ENCODE measurements around a stretch of chr2.

DNA sequence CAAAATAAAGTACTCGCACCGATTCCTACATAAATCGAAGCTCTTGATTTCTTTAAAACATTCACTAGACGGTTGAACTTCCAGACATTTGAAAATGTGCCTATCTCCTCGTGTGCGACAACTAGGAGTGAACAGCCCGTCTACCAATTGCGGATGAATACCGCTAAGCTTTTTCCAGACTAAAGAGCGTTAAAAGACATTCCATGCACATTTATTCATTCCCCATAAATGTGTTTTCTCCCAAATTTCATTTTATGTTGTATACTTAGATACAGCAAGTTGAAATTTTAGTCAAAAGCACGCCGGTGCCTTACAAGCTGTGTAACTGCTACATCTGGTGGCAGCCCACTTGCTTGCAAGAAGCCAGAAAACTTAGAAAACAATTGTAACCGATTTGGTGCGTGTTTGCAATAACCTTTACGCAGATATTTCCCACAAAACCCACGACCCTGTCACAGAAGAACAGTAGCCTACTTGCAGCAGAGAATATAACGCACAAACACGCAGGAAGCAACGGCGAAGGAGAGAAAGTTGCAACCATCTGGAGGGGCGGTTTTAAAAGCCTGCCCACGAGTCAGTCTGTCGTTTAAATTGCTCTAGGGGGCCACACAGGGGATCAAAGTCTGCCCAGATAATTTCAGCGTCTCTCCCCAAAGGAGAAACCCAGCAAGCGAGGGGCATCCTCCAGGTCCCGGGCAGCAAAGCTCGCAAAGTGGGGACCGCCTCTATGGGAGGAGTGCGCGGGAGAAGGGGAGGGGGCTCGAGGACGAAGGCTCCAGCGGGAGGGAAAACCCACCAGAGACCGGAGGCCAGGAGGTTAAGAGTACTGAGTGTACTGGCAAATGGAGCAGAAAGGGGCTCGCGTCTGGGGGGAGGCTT, 1.3 kb downstream of the TLK1 start:
- RRBS: 0% methylated on average over 5 of the region's 36 CpGs
CAGE:
- cytosol, long polyA plus RNA: no peak
- long polyA plus RNA: no peak
- nucleus, long polyA plus RNA: no peak

- RRBS: no CpG with 5 or more reads among the region's 10 CpGs
CAGE:
- cytosol, long polyA plus RNA: no peak
- long polyA plus RNA: no peak
- nucleus, long polyA plus RNA: no peak
Measured at GRCh38 chr2:171210749-171211387, 50.2 kb upstream of the TLK1 start.

GRCh38 chr2:171319181-171320186, 114.3 kb downstream of the METTL8 start:
- RRBS: no CpG with 5 or more reads among the region's 14 CpGs
CAGE:
- cytosol, long polyA plus RNA: no peak
- long polyA plus RNA: no peak
- nucleus, long polyA plus RNA: no peak

- RRBS: no CpG with 5 or more reads among the region's 6 CpGs
CAGE:
- cytosol, long polyA plus RNA: no peak
- long polyA plus RNA: no peak
- nucleus, long polyA plus RNA: no peak
Measured at GRCh38 chr2:171517633-171517840, 4.7 kb upstream of the CYBRD1 start.

GRCh38 chr2:172075397-172075771, 9.9 kb upstream of the DLX1 start:
- RRBS: no CpG with 5 or more reads among the region's 1 CpG
CAGE:
- cytosol, long polyA plus RNA: no peak
- long polyA plus RNA: no peak
- nucleus, long polyA plus RNA: no peak

- RRBS: no CpG with 5 or more reads among the region's 35 CpGs
CAGE:
- cytosol, long polyA plus RNA: no peak
- long polyA plus RNA: no peak
- nucleus, long polyA plus RNA: no peak
Measured at GRCh38 chr2:172087484-172088260, 2.4 kb downstream of the DLX1 start.

DNA sequence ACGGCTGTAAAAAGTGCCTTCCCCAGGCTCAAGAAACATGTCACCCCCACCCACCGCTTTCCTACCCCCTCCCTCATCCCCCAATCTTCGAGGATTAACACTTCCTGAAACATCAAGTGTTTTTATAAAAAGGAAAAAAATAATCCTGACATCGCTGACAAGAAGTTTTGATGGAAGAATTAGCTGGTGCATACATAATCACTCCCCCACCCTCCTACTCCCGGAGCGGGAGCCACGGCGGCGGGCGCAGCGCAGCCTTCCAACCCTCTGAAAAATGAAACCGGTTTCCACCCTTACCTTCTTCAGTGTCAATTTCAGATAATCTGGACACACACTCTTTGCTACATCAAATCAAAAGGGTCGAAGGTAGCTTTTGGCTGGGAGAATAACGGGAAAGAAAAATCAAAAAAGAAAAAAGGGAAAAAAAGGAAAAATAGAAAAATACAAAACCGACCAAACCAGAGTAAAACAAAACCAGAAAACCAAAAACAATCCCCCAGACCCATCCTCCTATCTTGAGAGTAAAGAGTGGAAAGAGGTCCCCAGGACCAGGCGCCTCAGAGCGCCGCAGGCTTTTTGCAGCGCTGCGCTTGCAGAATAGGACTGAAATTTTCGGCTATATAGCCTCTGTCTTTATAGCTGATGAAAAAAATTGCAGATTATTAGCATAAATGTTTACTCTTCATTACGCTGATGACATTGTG, 7.9 kb downstream of the DLX1 start:
- RRBS: 7% methylated on average over 8 of the region's 22 CpGs
CAGE:
- cytosol, long polyA plus RNA: no peak
- long polyA plus RNA: no peak
- nucleus, long polyA plus RNA: no peak

DNA sequence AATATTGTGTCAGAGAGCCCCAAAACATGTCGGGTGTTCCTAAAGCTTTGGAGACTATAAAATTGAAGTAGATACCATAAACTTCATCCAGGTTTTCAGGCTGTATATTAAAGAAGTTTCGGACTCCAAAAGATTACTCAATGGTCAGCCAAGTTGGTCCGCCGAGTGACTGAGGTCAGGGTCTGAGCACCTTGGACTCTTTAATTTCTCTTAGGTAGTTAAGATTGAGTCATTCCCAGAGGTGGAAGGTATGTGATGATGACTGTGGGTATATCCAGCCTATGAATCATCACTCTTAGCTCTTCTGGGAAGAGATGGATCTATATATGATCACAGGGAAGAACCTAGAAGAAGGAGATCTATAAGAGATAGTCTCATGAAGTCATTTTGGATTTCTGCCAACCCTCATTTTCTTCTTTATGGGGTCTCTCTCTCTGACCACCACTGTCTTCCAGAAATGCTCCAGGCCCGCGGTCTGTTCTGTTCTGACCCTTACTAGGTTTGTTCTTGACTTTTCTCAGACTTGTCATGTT, 3.3 kb downstream of the ITGA6 start:
- RRBS: no CpG with 5 or more reads among the region's 6 CpGs
CAGE:
- cytosol, long polyA plus RNA: no peak
- long polyA plus RNA: no peak
- nucleus, long polyA plus RNA: no peak

DNA sequence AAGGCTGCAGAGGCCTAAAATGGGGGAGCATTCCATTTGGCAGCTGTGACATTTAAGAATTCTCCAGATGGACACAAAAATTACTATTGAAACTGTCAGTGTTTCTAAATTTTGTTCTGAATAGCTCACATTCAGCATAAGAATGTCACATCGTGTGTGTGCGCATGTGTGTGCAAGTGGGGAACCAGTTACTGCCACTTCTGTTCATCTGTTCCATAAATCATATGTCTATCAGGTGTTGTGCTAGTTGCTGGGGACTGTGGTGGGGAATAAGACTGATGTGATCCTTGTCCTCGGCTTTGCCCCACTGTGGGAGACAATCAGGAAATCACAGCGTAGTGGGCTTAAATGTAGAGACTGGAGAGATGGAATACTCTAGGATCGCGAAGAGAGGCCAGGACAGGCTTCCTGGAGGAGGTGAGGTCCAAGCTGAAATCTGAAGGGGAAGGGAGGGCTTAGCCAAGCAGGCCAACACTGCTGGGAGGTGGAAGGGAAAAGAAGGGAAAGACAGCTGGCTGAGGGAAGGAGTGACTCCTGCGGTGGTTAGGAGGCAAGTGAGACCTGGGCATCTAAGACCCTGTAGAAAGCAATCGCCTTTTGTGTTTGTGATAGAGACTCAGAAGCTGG, 55.4 kb downstream of the ITGA6 start:
- RRBS: no CpG with 5 or more reads among the region's 8 CpGs
CAGE:
- cytosol, long polyA plus RNA: no peak
- long polyA plus RNA: no peak
- nucleus, long polyA plus RNA: no peak

DNA sequence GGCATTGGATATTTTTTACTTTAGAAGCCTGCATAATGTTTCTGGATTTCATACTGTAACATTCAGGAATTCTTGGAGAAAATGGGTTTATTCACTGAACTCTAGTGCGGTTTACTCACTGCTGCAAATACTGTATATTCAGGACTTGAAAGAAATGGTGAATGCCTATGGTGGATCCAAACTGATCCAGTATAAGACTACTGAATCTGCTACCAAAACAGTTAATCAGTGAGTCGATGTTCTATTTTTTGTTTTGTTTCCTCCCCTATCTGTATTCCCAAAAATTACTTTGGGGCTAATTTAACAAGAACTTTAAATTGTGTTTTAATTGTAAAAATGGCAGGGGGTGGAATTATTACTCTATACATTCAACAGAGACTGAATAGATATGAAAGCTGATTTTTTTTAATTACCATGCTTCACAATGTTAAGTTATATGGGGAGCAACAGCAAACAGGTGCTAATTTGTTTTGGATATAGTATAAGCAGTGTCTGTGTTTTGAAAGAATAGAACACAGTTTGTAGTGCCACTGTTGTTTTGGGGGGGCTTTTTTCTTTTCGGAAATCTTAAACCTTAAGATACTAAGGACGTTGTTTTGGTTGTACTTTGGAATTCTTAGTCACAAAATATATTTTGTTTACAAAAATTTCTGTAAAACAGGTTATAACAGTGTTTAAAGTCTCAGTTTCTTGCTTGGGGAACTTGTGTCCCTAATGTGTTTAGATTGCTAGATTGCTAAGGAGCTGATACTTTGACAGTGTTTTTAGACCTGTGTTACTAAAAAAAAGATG, 50.5 kb upstream of the PDK1 start:
- RRBS: no CpG with 5 or more reads among the region's 4 CpGs
CAGE:
- cytosol, long polyA plus RNA: no peak
- long polyA plus RNA: no peak
- nucleus, long polyA plus RNA: no peak

DNA sequence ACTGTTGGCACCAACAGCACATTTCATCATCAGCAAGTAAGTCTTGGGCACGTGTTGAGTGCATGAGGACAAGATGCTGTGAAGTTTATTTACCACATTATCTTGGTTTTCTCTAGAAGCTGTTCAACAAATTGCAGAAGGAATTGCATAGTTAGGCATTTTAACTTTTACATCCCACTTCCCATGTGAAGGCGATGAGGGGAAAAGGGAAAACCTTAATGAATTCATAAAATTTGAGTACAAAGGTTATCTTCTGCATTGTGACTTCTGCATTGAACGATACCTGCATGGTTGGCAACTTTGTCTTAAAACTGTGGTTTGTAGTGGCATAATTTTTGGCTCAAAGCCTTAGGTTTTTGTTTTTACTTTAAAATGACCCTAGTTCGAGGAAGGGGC, 947 bp downstream of the PDK1 start:
- RRBS: no CpG with 5 or more reads among the region's 4 CpGs
CAGE:
- cytosol, long polyA plus RNA: no peak
- long polyA plus RNA: no peak
- nucleus, long polyA plus RNA: no peak

GRCh38 chr2:172836274-172836920, 100.8 kb downstream of the RAPGEF4 start:
- RRBS: no CpG with 5 or more reads among the region's 6 CpGs
CAGE:
- cytosol, long polyA plus RNA: no peak
- long polyA plus RNA: no peak
- nucleus, long polyA plus RNA: no peak

DNA sequence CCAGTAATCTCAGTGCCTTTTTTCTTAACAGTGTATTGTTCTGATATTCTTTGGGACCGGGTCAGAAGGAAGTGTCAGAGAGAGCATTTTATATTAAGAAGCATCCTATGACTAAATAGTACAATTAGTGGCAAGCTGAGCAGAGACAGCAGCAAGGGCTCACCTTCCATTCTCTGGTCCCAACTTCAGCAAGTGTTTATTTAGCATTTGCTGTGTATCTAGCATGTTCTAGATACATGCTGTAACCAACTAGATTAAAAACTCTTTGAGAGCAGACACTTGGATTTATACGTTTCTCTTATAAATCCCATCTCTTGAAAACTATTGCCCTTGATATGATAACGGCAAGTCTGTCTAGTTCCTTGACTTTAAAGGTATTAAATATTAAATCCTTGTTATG, 126.6 kb downstream of the RAPGEF4 start:
- RRBS: no CpG with 5 or more reads among the region's 3 CpGs
CAGE:
- cytosol, long polyA plus RNA: no peak
- long polyA plus RNA: no peak
- nucleus, long polyA plus RNA: no peak

DNA sequence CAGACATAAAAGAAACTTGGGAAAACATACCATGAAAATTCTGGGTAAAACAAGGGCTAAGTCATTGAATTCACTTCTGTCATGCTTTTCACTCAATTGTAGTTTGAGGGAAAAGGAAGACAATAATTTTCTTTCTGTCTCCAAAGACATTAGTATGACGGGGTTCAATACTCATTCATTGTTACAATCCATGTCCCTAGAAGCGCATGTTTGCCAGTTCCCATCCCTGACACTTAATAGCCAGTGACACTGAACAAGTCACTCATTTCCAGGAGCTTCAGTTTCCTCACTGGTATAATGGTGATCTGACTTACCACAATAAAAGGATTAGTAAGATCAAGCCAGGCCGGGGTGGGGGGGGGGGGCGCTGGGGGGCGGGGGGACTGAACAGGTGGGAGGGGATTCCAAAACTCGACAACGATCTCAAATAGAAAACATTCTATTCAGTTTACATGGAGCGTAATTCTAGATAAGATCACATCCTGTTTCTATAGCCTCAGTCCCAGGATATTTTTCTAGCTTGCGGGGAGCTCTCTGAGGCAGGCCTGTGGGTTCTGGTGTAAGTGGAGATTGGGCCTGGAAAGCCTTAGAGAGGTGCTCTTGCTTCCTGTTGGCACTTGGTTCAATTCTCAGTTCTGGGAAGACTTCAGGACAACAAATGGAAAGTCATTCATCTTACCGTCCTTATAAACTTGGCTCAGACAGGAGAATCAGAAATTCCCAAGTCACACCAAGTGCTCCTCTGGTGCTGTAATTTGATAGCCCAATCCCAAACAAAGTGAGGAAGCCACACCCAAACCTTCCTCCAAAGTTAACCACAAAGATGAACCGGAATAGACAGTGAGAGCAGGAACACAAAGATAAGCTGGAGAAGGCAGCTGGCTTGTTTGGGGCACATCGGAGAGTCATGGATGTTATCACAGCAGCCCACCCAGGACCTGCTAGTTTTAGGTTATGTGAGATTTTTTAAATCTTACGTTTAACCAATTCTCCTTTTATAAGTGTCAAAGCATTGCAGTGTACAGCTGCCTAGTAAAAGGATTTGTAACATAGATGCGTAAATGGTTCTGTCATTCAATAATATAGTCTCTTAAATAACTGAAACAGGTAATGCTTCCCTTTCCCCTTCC, 144.5 kb upstream of the MAP3K20 start:
- RRBS: no CpG with 5 or more reads among the region's 14 CpGs
CAGE:
- cytosol, long polyA plus RNA: no peak
- long polyA plus RNA: no peak
- nucleus, long polyA plus RNA: no peak

GRCh38 chr2:172967967-172968628, 107.5 kb upstream of the MAP3K20 start:
- RRBS: no CpG with 5 or more reads among the region's 7 CpGs
CAGE:
- cytosol, long polyA plus RNA: no peak
- long polyA plus RNA: no peak
- nucleus, long polyA plus RNA: no peak

DNA sequence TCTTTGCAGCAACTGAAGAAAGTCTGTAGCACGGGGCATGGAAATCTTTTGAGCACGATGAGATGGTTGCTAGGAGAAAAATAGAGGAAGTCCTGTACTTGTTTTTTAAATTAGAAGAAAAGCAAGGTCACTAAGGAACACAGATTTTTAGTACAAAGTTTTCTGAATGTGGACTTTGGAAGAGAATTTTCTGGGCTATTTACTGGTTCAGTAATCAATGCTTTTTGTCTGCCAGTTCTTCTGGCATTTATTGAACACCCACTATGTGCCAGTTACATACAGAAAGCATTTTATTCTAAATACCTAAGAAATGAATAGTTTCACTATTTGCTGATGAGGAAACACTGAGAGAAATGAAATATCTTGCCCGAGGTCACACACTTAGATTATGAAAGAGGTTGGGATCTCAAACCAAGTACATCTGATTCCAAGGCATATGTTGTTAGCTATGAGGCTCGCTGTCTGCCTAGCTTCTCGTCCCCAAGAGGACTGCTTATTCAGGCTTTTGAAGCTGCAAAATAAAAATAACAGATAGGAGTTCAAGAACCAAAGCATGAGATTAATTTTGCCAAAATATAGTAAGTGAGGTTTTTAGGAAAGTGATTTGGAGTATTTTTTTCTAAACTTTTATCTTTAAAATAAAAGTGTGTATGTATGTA, 15.5 kb upstream of the MAP3K20 start:
- RRBS: no CpG with 5 or more reads among the region's 5 CpGs
CAGE:
- cytosol, long polyA plus RNA: no peak
- long polyA plus RNA: no peak
- nucleus, long polyA plus RNA: no peak

DNA sequence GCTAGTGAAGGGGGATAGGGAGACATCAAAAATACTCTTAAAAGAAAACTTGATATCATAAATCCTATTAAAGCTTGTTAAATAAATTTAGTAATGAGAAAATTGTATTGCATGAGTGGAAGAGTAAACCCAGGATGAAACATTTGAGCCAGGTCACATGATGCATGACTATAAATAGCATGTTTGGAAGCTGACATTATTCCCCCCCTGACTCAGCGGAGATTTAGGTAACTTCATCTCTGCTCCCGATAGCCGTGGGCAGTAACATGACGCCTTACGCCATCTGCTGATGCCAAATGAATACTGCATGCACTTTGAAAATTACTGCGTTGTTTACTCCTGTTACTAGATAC, 134.8 kb downstream of the MAP3K20 start:
- RRBS: no CpG with 5 or more reads among the region's 6 CpGs
CAGE:
- cytosol, long polyA plus RNA: no peak
- long polyA plus RNA: no peak
- nucleus, long polyA plus RNA: no peak

GRCh38 chr2:173949432-173949986, 15.7 kb downstream of the SP3 start:
- RRBS: no CpG with 5 or more reads among the region's 3 CpGs
CAGE:
- cytosol, long polyA plus RNA: no peak
- long polyA plus RNA: no peak
- nucleus, long polyA plus RNA: no peak

DNA sequence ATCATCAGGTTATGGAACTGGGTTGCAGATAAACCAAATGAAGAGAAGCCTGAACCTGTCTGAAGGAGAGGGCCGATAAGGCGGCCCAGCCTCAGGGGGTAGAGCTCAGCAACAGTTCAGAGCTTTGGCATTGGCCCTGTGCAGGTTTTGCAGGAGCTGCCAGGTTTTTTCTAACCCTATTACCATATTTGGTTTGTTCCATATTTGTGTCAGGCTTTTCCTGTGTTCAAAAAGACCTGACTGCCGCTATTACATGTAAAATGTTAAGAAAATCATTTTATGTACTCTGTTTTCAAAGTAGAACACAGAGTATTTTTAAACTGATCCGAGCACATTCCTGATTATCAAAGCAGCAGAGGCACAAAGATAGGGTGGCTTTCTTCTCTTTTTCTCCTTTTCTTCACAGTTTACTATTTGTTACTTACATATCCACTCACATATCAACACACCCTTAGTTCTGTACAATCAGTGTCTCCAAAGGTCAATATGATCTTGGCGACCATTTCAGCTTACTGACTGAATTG, 20.1 kb upstream of the SP3 start:
- RRBS: no CpG with 5 or more reads among the region's 5 CpGs
CAGE:
- cytosol, long polyA plus RNA: no peak
- long polyA plus RNA: no peak
- nucleus, long polyA plus RNA: no peak

DNA sequence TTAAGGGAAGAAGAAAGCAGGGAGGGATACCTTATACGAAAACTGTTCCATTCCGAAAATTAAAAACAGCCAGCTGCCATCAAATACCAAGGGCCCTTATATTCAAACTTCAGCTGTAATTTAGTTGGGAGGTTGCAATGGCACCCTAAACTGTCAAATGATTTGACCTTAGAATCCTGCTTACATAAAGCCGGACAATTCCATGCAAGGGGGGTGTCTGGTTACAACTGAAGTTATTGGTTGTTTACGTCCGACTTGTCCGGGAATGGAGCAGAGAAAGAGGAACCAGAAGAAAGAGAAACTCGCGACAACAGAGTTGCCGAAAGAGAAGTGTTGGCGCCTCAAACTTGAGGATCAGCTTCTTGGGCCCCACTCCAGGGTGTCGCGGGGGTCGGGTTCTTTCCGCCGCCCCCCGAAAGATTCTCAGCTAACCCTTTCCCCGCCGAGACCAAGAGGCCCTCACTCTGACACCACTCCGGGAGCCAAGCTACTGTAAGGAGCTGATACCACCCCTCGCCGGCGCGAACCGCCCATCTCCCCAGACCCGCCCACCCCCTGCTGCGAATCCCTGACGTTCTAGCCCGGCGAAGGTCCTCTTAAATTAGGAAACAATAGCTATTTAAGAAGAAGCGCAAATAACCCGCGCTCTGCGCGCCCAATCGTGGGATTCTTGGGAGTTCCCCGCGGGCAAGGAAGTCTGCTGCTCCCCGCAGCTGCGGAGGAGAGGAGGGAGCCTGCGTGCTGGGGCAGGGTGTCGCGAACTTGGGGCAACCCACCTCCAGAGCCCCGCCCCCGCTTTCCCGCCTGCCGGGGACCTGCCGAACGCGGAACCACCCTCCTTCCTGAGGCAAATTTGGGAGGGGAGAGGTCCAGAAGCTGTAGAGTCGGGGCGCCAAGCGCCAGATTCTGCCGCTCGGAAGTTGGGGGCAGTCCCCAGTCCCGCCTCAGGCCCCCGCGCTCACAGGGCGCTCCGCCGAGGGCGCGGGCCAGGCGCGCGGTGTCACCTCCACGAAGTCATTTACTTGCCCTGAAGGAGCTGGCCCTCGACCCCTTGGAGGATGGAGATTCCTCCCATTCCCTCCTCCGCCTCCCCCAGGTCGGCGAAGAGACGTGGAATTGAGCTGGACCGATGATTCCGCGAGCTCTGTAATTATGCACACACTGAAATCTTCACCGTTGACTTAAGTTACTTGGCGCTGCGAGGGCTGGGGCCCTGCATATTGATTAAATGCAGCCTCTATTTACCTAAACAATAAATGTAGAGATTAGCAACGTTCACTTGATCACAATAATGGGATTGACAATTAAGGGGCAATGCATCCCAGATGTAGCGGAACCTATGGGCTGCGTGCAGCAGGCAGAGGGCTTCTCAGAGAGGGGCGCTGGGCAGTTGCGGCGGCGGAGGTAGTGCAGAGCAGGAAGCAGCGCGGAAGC, 8.5 kb upstream of the SP9 start:
- RRBS: 13% methylated on average over 12 of the region's 86 CpGs
CAGE:
- cytosol, long polyA plus RNA: no peak
- long polyA plus RNA: no peak
- nucleus, long polyA plus RNA: no peak